Cardiac fibroblast (primary cell): ENCODE measurements around a stretch of chr5.

DNA sequence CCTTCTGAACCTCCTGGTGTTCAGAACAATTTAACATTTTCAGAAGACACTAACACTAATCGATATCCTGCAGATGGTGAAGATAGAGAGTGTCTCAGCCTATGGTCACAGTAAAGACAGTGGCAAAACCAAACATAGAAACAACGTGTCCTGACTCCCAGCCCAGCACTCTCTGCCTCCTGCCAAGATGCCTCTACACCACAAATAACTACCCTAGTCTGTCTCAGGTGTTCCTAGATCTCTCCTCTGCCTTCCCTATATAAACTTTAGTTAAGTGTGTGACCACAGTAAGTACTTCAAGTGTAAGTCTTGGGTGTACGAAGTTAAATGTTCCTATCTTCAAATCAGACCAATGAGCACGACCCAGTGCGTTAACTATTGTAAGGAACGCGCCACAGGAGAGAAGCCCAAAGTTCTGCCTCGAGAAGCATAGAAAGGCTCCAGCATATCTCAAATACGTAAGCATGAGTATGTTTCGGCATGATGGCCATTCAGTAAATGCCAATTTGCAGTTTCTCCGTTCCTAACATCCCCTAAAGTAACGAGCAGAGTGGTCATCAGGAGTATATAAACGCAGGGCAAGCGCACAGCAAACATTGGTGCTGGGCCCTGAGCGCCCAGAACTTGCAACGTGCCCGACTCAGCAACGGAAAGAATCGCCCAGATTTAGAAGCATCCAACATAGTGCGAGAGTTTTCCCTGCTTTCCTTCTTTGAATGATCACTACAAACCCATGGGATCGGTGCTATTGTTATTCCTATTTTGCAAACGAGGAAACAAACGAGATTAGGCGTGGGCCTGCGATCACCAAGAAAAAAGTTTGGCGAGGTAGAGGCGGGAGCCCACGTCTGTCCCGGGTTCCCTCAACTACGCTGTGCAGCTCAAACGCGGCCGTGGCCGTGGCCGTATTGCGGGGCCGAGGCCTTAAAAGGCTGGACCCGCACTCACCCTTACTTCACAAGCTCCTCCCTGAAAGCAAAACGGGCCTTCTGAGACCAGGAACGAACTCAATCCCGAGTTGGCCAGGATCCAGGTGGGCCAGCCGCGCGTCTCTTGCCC is 672 bp downstream of the RPS14 start:
- RRBS: no CpG with 5 or more reads among the region's 44 CpGs

GRCh38 chr5:150520836-150521422 is 13.0 kb downstream of the NDST1 start:
- RRBS: 97% methylated on average over 3 of the region's 29 CpGs

DNA sequence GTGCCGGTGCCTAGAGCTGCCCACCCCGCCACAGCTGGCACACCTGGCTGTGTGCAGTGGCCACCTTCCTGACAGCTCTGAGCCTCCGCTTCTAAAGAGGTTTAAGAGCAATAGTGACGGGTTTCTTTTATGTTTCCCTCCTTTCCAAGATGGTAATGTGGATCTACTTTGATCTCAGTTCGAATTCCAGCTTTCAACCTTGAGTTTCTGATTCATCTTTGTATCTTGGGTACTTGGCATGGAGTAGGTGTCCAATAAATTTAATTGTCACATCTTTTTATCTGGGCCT is 60.2 kb upstream of the SYNPO start:
- RRBS: 96% methylated on average over 1 of the region's 5 CpGs

- RRBS: 76% methylated on average over 2 of the region's 4 CpGs
These were observed 47.4 kb upstream of the SYNPO start for GRCh38 chr5:150593097-150593373.

GRCh38 chr5:150632343-150633091 is 7.9 kb upstream of the SYNPO start:
- RRBS: no CpG with 5 or more reads among the region's 9 CpGs

- RRBS: 6% methylated on average over 20 of the region's 90 CpGs
These were observed 4.4 kb upstream of the MYOZ3 start for GRCh38 chr5:150656385-150657366.

DNA sequence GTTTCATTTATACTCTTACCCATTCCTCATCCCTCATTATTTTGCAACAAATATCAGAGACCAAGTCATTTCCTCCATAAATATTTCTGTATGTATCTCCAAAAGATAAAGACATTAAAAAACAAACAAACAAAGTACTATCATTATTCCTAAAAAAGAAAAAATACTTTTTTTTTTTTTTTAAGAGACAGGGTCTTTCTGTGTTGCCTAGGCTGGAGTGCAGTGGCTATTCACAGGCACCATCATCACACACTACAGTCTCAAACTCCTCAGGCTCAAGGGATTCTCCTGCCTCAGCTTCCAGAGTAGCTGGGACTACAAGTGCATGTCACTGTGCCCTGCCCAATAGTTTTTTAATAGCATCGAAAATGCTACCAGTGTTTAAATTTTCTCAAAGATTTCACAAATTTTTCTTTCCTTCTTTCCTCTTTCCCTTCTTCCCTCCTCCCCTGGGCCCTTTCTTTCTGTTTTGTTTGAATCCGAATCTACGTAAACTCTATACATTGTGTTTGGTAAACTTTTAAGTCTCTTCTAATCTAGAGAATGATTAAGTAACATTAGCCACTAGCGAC is 28.7 kb upstream of the RBM22 start:
- RRBS: no CpG with 5 or more reads among the region's 4 CpGs

DNA sequence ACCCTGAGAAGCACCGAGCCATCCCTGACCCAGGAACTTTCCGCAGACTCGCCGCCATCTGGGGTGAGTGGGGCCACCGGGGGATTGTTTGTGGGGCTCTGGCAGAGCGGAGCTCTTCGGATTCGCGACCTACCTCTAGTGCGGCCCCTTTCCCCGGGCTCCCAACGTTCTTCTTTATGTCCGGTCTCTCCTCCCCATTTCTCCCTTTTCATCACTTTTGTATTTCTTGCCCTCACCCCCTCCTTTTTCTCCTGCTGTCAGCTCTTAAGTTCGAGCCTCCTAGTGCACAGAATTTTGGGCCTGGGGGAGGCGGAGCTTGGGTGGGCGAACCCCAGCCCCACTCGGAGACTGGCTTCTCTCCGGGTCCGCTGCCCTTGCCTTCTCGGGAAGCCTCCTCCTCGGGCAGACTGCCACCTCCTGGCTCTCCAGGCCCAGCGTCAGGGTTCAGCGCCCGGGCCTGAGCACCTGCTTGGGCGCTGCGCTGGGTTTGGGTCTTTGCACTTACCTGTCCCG is 409 bp downstream of the SMIM3 start:
- RRBS: 3% methylated on average over 12 of the region's 27 CpGs

DNA sequence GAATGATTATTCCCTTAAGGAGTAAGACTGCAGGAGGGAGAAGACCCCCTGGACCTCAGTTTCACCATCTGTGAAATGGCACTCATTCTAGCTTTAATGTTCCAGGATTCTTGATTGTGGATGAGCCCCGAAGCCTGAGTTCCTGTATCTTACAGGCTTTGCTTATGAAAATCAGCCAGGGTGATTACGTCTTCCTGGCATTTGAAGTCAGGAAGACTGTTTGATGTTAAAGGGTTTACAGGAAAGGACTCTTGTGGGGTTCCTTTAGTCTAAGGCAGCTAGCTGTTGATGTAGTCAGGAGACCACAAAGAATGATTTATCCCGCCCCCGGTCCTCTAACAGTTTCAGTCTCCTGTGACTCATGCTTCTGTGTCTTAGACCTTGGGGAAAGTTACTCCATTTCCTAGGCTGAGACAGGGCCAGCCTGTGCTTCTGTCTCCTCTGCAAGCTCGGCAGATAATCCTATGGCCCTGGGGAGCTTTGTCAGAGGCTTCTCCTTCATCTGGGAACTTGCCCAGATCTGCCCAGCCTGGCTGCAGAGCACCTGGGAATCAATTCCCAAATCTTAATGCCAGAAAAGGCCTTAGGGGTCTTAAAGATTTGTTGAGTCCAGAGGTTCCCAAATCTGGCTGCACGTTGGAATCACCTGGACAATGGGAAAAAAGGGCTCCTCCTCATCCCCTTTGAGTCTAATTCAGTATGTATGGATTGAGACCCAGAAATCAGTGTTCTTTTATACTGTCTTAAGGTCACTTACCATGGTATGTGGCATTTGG is 11.7 kb downstream of the SMIM3 start:
- RRBS: no CpG with 5 or more reads among the region's 6 CpGs

DNA sequence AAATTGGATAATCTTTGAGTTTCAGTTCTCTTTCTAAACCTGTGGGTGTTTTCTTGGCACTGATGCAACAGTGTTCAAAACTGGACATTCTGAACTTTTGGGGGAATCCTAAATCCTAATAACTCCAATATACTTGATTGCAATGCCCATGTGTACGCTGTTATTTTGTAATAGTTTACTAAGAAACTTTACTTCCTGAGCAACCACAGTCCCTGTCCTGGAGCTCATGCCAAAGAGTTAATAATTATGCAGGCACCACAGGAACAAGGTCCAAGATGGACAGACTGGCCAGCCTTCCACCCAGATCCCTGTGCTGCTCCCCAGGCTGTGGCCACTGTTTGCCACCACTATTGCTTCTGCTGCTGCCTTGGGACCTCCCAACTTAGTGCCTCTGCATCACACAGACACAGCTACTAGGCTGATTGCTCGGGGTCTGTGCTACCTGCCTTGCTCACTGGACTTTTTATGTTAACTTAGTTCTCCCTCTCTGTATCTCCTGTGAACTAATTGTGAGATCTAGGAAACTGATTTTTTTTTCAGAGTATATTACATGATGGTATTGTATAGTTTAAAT is 14.1 kb downstream of the IRGM start:
- RRBS: no CpG with 5 or more reads among the region's 2 CpGs

GRCh38 chr5:151058763-151059300 is 22.0 kb downstream of the TNIP1 start:
- RRBS: no CpG with 5 or more reads among the region's 8 CpGs

- RRBS: no CpG with 5 or more reads among the region's 6 CpGs
These were observed 5.0 kb downstream of the TNIP1 start for GRCh38 chr5:151075655-151076367.

- RRBS: no CpG with 5 or more reads among the region's 2 CpGs
These were observed 11.9 kb upstream of the TNIP1 start for GRCh38 chr5:151092717-151093069.

DNA sequence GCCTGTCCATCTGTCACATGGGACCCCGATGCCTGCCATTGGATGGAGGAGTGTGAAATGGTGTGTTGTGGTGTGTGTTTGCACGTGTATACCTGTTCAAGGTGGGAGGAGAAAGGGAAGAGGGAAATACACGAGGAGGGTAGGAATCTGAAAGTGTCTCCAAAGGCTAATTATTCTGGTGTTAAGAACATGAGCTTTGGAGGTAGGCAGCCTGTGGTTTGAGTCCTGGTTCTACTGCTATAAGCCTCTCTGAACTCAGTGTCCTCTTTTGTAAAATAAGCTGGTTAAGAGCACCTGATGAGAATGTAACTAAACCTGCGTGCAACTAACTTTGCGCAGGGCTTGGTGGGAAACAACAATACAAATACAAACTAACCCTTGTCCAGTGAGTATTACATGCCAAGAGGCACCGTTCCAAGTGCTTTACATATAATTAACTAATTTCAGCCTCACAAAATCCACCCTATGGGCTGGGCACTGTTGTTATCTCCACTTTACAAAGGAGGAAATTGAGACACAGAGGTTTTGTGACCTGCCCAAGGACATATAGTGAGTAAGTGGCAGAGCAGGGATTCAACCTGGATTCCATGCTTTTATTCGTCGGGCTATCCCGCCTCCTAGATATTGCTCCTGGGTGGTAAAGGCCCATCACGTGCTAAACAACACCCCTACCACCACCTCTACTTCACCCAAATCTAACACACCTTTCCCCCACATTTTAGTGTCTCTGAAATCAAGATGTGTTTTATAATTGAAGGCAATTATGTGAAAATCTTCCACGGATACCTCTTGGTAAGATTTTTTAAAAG is 26.2 kb upstream of the TNIP1 start:
- RRBS: no CpG with 5 or more reads among the region's 11 CpGs

DNA sequence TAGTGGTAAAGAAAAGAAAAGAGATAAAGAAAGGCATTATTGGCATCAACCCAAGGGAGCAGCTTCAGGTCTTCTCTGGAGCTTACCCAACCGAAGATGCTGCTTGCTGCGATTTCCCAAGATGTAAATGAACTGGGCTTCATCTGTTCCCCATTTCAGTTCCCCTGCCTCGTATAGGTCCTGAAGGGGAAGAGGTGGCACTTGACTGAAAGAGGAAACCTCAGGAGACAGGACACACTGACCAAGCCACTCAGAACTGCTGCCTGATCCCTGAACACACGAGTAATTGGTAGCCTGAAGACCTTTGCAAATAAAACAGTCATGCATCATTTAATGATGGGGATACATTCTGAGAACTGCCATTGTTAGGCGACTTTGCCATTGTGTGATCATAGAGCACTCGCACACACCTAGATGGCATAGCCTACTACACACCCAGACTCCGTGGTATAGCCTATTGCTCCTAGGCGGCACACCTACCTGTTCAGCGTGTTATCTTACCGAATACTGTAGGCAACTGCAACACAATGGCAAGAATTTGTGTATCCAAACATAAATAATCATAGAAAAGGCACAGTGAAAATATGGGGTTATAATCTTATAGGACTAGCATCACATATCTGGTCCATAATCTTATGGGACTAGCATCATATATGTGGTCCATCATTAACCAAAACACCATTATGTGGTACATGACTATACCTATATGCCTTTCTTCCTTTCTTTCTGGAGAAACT is 24.4 kb downstream of the ANXA6 start:
- RRBS: no CpG with 5 or more reads among the region's 10 CpGs

GRCh38 chr5:151141484-151141982 is 16.0 kb downstream of the ANXA6 start:
- RRBS: no CpG with 5 or more reads among the region's 16 CpGs

GRCh38 chr5:151156894-151157408 is 628 bp downstream of the ANXA6 start:
- RRBS: no CpG with 5 or more reads among the region's 17 CpGs

DNA sequence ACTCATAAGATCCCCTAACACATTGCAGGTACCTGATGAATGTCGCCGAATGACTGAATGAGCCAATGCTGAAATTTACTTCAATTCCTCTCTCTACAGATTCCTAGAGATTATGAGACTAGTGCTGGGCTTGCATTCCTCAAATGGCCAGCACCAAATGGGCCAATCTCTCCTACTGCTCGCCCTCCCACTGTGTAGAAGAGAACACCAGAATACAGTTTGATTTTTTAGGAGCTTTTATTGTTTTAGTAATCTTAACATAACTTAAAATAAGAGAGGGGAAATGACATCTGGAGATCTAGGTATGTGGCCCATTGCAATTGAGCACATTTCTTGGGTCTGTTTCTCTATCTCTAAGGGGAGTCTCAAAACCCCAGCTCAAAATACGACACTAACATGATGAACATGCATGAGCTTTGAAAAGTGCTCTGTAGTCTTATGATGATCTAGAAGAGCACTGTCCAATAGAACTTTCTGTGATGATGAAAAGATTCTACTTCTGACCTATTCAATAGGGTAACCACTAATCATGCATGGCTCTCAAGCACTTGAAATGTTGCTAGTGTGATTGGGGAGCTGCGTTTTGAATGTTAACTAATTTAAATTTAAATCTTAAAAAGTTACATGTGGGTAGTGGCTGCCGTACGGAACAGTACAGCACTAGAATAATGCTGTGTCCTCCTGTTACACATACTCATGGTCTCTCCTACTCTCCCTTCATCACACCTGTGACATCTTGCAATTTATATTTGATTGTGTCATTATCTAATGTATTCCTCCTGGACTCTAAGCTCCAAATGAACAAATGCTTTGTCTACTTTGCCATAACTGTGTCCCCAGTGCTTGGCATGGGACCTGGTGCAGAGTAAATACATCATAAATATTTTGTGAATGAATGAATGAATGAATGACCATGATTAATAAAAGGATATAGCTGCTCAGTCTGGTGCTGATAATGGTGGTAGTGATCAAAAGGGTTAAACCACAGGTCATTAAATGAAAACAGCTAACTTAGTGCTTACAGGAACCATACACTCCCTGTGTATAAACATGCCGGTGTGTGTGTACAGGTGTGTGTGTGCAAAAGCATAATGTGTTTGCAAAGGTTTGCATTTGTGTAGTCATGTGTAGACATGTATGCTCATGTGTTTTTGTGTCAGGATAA is 25.1 kb downstream of the SPARC start:
- RRBS: no CpG with 5 or more reads among the region's 8 CpGs

DNA sequence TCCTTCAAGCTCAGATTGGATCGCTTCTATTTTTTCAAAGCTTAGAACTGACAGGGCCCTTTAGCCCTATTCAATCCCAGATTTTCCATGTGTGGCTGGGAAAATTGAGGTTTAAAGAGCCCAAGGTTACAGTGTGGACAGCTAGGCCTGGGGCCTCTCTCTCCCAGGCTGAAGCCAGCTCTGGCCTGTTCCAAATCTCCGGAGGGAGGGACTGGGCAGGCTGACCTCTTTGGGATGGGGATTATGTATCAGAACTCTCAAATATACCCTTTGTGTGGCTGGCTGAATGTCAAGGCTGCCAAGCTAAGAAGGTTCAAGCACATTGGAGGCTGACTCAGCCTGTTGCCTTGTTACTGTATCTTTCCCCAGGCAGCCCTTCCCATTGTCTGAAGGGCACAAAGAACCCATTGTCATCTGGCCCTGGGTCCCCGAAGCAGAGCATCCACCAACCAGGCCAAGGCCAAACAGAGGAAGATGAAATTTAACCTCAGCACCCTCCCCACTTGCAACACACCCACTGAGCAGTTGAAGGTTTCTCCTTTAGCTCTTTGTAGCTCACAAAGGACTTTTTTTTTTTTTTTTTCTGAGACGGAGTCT is 7.3 kb upstream of the SPARC start:
- RRBS: no CpG with 5 or more reads among the region's 4 CpGs